Upper lobe of left lung (tissue), 5 donors: Measurements from ENCODE around the gene ATP5F1B.

- PRO-cap, 2 experiments = no peak in any of the 2 experiments
- RAMPAGE, long total RNA, 4 experiments = no peak in any of the 4 experiments
These were observed 4.5 kb downstream of the ZC3H10 start for GRCh38 chr12:56122473-56123068.

GRCh38 chr12:56128718-56129081, 633 bp downstream of the ESYT1 start:
- PRO-cap, 2 experiments = no peak in any of the 2 experiments
- RAMPAGE, long total RNA, 4 experiments = no peak in any of the 4 experiments

- PRO-cap, 2 experiments = no peak in any of the 2 experiments
- RAMPAGE, long total RNA, 4 experiments = no peak in any of the 4 experiments
These were observed 4.2 kb downstream of the MYL6 start for GRCh38 chr12:56162070-56162968.

- PRO-cap, 2 experiments = no peak in any of the 2 experiments
- RAMPAGE, long total RNA, 4 experiments = no peak in any of the 4 experiments
These were observed 1.1 kb downstream of the CNPY2 start for GRCh38 chr12:56314543-56315263.

GRCh38 chr12:56358711-56359428, 1.0 kb downstream of the STAT2 start:
- PRO-cap, 2 experiments = peak in 1 of 2 experiments; most common plus-strand start chr12:56359114 (in 1)
- RAMPAGE, long total RNA, 4 experiments = no peak in any of the 4 experiments

DNA sequence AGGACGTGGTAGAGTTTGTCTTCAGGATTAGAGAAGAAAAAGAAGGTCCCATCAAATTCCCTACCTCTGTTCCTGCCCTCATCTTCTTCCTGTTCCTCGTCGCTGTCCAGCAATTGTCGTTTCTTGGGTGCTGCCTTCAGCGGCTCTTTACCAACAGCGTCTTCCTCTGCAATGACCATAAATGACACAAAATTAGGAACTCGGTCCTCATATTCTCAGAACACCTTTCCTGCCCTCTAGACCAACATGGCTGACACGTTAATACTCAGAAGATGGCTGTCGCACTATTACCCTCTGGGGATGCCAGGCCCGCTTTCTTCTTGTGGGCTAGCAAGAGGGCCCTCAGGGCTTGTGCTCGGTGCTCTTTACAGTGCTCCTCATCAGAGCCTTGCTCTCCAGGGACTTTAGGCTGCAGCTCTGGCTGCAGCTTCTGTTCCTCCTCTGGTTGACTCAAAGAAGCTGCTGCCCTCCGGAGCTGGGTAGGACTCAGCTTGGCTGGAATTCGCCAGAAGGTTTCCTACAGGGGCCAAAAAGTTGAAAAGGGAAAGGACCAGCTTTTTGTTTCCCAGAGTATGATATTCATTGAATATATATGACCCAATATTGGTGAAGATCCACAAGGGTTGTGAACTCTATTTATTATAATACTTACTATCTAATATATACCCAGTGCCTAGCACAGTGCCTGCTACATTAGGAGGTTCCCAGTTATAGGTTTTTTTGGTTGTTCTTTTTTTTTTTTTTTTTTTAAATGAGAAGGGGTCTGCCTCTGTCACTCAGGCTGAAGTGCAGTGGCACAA, 31.2 kb downstream of the TIMELESS start:
- PRO-cap, 2 experiments = no peak in any of the 2 experiments
- RAMPAGE, long total RNA, 4 experiments = no peak in any of the 4 experiments

- PRO-cap, 2 experiments = no peak in any of the 2 experiments
- RAMPAGE, long total RNA, 4 experiments = no peak in any of the 4 experiments
These were observed 5.8 kb upstream of the SPRYD4 start for GRCh38 chr12:56462473-56463064.

DNA sequence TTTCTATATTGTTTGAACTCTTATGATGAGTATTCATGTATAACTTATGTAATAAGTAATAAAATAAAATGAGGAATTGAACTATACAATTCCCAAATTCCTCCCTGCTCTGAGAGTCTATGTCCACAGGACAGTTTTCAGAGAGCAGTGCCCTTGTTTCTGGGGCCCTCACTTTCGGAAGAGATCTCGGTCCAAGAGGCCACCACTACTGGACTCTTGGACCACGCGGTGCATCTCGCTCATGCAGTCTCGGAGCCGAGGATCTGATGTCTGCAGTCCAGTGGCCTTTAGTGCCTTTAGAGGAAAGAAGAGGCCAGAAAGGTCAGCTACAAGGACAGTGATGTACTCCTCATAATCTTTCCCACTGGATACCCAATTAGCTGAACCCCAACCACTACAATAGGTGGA, 8.3 kb downstream of the GLS2 start:
- PRO-cap, 2 experiments = no peak in any of the 2 experiments
- RAMPAGE, long total RNA, 4 experiments = no peak in any of the 4 experiments

DNA sequence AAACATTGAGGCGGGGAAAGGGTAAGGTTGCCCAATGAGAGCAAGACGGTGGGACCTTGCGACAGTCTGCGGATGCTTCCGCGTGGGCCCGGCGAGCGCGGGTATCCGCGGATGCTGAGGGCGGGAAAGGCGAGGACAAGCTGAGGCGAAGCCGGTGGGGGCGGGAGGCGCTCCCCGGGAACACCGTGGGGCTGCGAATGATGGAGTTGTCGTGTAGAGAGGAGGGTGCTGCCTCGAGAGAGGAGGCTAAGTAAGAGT, 429 bp upstream of the GLS2 start:
- PRO-cap, 2 experiments = no peak in any of the 2 experiments
- RAMPAGE, long total RNA, 4 experiments = no peak in any of the 4 experiments

- PRO-cap, 2 experiments = no peak in any of the 2 experiments
- RAMPAGE, long total RNA, 4 experiments = no peak in any of the 4 experiments
These were observed 6.3 kb downstream of the RBMS2 start for GRCh38 chr12:56527845-56528346.

GRCh38 chr12:56629455-56629906, 645 bp downstream of the BAZ2A start:
- PRO-cap, 2 experiments = peak in 1 of 2 experiments; most common plus-strand start chr12:56629819 (in 1)
- RAMPAGE, long total RNA, 4 experiments = no peak in any of the 4 experiments

DNA sequence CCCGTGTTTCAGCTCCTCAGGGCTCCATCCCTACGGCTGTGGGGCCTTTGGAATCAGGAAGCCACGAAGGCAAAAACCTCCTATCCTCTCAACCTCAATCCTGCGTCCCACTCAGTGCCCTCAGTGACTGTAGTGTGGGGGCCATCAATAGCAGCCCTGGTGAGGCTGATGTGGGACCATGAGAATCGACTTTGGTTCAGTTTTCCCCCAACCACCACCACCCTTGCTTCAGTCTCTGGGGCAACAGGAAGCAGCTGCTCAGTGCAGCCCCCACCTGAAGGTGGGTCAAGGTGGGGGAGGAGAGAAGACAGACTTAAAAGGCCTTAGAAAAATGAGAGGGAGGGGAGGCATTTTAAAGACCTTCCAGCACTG, 5.3 kb upstream of the BAZ2A start:
- PRO-cap, 2 experiments = peak in 1 of 2 experiments; most common minus-strand start position 136 of the sequence (in 1)
- RAMPAGE, long total RNA, 4 experiments = no peak in any of the 4 experiments

GRCh38 chr12:56645183-56646141, at the start of gene ATP5F1B:
ATP5F1B (minus strand) TSS chr12:56645984.
- PRO-cap, 2 experiments = peak in 2 of 2 experiments; most common plus-strand start chr12:56645356 (in 1); most common minus-strand start chr12:56645963 (in 2)
- RAMPAGE, long total RNA, 4 experiments = start-site peak on the minus strand in 3 of 4 experiments, at chr12:56645958-56646041 at its widest, 88 to 1,295 reads per replicate

GRCh38 chr12:56712402-56713433, 12.4 kb downstream of the NACA start:
- PRO-cap, 2 experiments = no peak in any of the 2 experiments
- RAMPAGE, long total RNA, 4 experiments = no peak in any of the 4 experiments

DNA sequence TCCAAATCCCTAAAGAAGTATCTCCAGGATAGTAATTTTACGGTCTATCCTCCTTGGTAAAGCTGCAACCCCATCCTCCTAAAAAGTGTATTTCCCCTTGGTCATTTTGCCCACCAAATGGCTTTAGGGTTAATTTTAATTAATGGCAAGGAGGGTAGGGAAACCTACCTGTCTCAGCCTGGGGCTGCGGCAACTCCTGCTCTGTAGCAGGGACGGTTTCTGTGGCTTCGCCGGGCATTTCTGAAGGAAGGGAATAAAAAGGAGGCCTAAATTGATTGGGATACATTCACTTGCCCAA, 866 bp downstream of the NACA start:
- PRO-cap, 2 experiments = no peak in any of the 2 experiments
- RAMPAGE, long total RNA, 4 experiments = start-site peak on the minus strand in 2 of 4 experiments, centred at positions 193 to 208 of the sequence, 143 to 406 reads per replicate

- PRO-cap, 2 experiments = no peak in any of the 2 experiments
- RAMPAGE, long total RNA, 4 experiments = no peak in any of the 4 experiments
These were observed 40.6 kb downstream of the HSD17B6 start for GRCh38 chr12:56803747-56804045.

GRCh38 chr12:56914579-56915122, 19.6 kb downstream of the SDR9C7 start:
- PRO-cap, 2 experiments = no peak in any of the 2 experiments
- RAMPAGE, long total RNA, 4 experiments = no peak in any of the 4 experiments

- PRO-cap, 2 experiments = no peak in any of the 2 experiments
- RAMPAGE, long total RNA, 4 experiments = no peak in any of the 4 experiments
These were observed 1.3 kb downstream of the SDR9C7 start for GRCh38 chr12:56932766-56933401.

GRCh38 chr12:56996967-56997531, 2.8 kb downstream of the GPR182 start:
- PRO-cap, 2 experiments = no peak in any of the 2 experiments
- RAMPAGE, long total RNA, 4 experiments = no peak in any of the 4 experiments

GRCh38 chr12:57042996-57043506, 6.9 kb downstream of the MYO1A start:
- PRO-cap, 2 experiments = no peak in any of the 2 experiments
- RAMPAGE, long total RNA, 4 experiments = no peak in any of the 4 experiments